SK-MEL-5 (cell line): Measurements from ENCODE around the gene PPP1R26.

RAMPAGE:
- cytosol, long total RNA = no peak
- long total RNA = no peak
- nucleus, long total RNA = no peak
Observed at GRCh38 chr9:134375682-134376319, 49.5 kb downstream of the RXRA start.

RAMPAGE:
- cytosol, long total RNA = no peak
- long total RNA = no peak
- nucleus, long total RNA = no peak
Observed at GRCh38 chr9:134416873-134417512, 90.7 kb downstream of the RXRA start.

GRCh38 chr9:134436328-134437467 is 110.4 kb downstream of the RXRA start:
RAMPAGE:
- cytosol, long total RNA = no peak
- long total RNA = no peak
- nucleus, long total RNA = no peak

RAMPAGE:
- cytosol, long total RNA = no peak
- long total RNA = no peak
- nucleus, long total RNA = no peak
Observed at GRCh38 chr9:134546319-134546955, 95.2 kb upstream of the COL5A1 start.

GRCh38 chr9:134579460-134579812 is 62.2 kb upstream of the COL5A1 start:
RAMPAGE:
- cytosol, long total RNA = no peak
- long total RNA = no peak
- nucleus, long total RNA = no peak

DNA sequence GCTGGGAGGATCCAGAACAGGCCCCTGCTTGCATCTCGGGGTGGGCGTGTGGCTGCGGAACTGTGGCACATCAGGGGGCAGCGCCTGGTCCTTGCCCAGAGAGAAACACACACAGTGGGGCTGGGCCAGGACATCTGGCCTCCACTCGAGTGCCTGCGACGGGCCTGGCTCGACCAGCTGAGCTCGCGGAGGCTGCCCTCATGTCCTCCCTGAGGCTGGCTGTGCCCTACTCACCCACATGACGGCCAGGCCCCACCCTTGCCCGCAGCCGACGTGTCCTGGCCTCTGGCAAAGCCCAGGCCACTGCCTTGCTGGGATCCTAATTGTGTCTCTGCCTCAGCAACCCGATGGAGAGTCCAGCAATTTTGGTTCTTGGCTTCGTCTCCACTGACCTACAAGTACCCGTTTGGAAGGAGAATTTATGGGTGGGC is 21.3 kb upstream of the COL5A1 start:
RAMPAGE:
- cytosol, long total RNA = no peak
- long total RNA = no peak
- nucleus, long total RNA = no peak

RAMPAGE:
- cytosol, long total RNA = no peak
- long total RNA = no peak
- nucleus, long total RNA = no peak
Observed at GRCh38 chr9:134699797-134700321, 58.3 kb downstream of the COL5A1 start.

GRCh38 chr9:134706786-134707189 is 65.2 kb downstream of the COL5A1 start:
RAMPAGE:
- cytosol, long total RNA = no peak
- long total RNA = no peak
- nucleus, long total RNA = no peak

GRCh38 chr9:134744252-134744882 is 102.8 kb downstream of the COL5A1 start:
RAMPAGE:
- cytosol, long total RNA = no peak
- long total RNA = no peak
- nucleus, long total RNA = no peak

RAMPAGE:
- cytosol, long total RNA = no peak
- long total RNA = no peak
- nucleus, long total RNA = no peak
Observed at GRCh38 chr9:134806042-134806467, 74.6 kb upstream of the FCN2 start.

GRCh38 chr9:134863718-134864640 is 16.6 kb upstream of the FCN2 start:
RAMPAGE:
- cytosol, long total RNA = no peak
- long total RNA = no peak
- nucleus, long total RNA = no peak

DNA sequence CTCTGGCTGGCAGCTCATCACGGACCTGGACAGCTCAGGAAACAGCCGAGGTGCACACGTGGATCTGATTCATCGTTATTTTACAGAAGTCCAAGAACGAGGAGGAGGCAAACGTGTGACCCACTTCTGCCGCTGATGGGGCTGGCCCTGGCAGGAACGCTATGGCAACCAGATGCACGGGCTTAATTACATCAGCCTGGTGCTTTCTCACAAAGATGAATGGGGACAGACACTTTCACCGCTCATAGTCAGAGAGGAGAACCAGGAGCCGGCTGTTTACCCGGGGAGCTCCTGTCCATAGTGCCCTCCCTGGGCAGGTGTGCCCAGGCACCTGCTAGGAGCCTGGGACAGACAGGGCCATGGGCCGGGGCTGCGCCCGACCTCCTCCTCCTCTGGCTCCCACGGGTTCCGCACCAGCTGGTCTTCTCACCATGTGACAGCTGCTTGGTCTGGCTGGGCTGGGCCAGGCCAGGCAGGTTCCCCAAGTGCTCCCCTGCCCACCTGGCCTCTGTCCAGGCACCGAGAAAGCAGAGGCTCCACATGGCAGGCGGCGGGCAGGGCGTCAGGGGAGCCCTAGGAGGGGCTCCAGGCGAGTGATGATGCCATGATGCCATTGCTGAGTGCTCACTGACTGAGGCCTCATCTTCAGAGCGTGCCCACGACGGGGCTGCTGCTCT is 59.9 kb downstream of the OLFM1 start:
RAMPAGE:
- cytosol, long total RNA = no peak
- long total RNA = no peak
- nucleus, long total RNA = no peak

DNA sequence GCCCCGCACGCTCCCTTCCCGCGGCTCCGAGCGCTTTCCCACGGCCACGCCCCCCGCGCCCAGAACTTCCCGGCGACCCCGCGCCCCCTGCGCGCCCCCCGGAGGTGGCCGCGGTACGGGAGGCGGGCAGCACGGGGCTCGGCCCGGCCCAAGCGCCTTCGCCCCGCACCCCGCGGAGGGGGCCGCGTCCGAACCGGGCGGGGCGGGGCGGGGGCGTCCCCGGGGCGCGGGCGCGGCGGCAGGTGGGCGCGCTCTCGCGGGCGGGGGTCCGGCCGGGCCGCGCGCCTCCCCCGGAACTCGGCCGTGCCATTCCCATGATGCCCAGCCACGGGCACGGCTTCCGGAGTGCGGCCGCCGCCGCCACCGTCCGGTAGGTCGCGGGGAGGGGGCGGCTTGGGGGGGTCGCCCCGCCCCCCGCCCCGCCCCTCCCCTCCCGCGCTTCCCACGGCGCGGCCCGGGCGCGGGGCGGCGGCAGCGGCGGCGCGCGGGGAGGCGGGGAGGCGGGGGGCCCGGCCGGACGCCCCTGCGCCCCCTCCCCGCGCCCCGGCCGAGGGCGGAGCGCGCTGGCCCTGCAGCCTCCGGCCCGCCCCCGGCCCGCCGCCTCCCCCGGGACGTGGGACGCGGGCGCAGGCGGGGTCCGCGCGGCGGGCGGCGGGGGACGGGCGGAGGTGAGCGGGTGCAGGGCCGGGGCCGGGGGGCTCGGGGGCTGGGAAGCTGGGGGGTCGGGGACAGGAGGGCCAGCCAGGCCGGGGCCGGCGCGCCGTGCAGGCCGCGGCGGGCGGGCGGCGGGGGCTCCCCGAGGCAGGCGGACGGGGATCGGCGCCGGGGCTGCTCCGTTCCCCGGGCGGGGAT is at the start of gene PPP1R26:
PPP1R26 (plus strand) TSS at position 428 of the 852 bp plus-strand sequence.
RAMPAGE:
- cytosol, long total RNA = no peak
- long total RNA = no peak
- nucleus, long total RNA = no peak

DNA sequence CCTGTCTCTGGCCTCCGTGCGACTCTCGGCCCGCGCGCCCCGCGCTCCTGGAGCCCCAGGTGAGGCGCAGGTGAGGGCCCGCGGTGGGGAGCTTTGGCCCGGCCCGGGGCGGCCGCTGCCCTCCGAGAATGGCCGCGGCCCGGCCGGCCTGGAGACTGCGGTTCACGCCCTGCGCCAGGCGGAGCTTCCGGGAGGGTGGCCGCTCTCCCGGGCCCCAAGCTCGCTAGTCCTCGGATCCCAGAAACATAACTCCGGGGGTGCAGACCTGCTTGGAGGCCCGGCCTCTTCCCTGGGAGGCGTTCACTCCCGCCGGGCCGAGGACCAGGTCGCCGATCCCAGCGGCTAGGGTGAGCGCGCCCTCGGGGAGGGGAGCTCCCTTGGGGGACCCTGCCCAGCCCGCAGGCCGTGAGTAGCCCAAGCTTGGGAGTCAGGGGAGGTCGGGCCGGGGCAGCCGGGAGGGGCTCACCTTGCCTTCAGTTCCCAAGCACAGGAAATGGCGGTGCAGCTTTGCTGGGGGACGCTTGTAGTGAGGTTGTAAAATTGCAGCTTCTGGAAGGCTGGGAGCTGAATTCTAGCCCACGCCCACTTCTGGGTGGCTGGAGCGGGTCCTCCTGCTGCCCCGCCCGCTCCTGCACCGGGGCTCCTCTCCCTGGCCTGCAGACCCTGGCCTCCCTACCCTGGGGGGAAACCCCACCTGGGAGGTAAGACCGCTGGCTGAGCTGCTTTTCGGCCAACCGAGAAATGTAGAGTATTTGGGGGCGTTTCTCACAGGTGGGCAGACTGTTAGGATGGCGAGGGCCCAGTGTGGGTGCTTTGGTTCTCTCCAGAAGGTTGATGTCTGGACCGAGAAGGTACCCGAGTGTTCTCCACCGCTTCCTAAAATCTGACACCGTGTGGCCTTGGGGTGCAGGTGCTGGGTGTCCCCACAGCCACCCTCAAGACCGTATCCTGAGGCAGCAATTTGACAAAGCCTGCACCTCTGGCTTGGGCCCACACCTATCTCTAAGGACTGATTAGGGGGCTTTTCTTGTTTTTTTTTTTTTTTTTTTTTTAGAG is 953 bp downstream of the PPP1R26 start:
RAMPAGE:
- cytosol, long total RNA = no peak
- long total RNA = no peak
- nucleus, long total RNA = no peak

DNA sequence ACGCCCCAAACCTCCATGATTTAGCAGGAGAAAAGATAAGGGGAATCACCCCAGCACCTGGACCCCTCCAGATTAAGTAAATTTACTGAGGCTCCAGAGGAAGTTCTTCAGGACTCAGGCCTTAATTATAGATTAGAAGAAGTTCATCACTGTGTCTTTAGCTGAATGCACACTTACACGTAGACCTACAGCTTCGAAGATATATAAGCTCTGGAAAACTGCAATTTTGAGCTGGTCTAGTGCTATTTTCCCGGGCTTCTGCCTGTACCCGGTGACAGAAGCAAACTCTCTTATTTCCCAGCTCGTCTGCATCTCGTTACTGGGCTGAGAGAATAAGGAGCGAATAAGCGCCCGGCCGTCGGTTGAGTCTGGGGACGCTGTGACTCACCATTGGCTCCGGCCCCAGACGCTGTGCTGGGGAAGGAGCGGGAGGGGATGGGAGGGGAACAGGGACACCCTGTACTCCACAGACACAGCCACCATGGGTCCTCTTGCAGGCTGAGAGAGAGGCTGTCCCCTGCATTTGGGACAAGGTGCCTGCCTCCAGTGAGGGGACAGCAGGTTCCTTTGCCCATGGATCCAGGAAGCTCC is 470 bp upstream of the LCN9 start:
RAMPAGE:
- cytosol, long total RNA = no peak
- long total RNA = no peak
- nucleus, long total RNA = no peak

DNA sequence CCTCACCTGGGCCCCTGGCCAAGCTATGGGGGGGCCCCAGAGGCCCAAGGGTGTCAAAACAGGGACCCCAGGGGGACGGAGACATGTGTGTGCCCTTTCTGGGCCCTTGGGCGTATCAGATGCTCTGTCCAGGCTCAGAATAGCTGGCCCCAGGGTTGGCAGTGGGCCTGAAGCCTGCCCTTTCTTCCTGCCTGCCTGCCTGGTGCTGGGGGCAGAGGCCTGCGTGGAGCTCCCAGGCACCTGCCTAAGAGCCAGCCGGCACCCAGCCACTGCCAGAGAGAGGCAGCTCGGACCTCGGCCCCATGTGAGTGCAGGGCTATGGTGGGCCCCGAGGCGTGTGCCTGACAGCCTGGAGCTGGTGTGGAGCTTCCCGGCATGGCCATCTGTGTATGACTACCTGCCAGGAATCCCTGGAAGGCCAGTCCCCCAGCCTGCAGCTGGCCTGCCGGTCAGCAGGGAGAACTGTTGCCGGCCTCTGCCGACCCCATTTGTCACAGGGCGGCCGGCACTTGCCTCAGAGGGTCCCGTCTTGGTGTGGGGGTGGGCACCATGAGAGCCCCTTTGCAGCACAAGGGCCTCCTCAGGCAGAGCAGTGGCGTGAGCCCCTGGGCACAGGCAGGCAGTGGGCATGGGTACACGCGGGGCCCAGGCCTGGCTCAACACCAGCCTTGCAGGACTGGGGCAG is 42.0 kb downstream of the KCNT1 start:
RAMPAGE:
- cytosol, long total RNA = no peak
- long total RNA = no peak
- nucleus, long total RNA = no peak

GRCh38 chr9:135911352-135912471 is 4.4 kb upstream of the CAMSAP1 start:
RAMPAGE:
- cytosol, long total RNA = no peak
- long total RNA = no peak
- nucleus, long total RNA = no peak

DNA sequence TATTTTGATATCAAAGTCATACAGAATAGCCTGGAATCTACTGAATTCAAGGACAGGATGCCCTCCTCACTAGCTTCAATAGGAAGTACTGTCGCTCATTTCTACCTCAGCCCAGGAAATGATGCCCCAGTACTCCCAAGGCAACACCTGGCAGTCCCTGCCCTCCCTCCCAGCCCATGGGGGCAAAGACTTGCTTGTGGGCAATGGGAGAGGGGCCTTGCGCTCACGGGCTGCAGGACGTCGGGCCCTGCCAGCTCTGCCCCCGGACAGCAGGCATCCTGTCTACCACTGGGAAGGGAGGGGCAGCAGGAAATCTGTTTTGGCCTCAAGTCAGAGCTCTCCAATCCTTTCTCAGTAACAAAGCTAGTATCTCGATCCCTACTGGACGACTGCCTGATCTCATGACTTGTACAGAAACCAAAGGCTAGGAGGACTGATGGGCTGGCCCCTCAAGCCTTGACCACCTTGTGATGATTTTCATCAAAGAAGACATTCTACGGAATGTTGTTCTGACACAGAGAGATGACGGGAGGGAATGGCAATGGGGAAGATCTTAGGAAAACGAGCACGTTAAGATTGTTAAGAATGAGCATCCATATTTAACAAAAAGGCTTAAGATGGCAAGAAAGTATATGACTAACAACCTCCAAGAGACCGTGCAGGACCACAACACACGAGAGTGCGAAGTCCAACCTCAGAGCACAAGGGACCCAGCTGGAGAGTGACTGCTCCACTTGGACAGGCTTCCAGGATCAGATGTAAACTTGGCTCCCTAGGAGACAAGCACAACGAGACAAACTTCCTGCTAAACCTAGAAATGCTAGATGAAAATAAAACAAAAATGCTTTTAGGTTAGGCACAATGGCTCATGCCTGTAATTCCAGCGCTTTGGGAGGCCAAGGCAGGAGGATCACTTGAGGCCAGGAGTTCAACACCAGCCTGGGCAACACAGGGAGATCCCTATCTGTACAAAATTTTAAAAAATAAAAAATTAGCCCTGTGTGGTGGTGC is 19.4 kb downstream of the UBAC1 start:
RAMPAGE:
- cytosol, long total RNA = no peak
- long total RNA = no peak
- nucleus, long total RNA = no peak

DNA sequence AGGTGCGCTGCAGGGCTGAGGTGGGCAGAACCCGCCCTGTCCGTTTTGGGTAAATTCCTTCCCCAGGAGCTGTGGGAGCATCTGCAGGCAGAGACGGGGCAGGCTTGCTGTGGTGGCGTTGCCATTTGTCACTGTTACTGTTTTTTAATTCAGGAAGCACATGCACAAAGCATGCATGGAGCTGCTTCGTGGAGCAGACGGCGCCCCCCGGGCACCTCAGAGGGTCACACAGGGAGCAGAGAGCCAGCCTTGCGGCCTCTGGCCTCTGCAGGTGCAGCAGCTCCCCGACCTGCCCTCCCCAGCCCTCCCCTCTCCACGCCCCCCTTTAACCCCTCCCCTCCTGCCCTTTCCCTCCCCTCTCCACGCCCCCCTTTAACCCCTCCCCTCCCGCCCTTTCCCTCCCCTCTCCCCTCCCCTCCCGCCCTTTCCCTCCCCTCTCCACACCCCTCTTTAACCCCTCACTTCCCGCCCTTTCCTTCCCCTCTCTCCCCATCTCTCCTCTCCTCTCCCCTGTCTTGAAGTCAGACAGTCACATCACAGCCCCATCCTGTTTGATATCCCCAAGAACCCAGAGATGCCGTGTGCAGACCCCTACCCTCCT is 29.4 kb upstream of the UBAC1 start:
RAMPAGE:
- cytosol, long total RNA = no peak
- long total RNA = no peak
- nucleus, long total RNA = no peak

GRCh38 chr9:136075690-136076556 is 19.2 kb downstream of the NACC2 start:
RAMPAGE:
- cytosol, long total RNA = no peak
- long total RNA = no peak
- nucleus, long total RNA = no peak